AG04450 (cell line): ENCODE results near the gene ADAP2.

DNA sequence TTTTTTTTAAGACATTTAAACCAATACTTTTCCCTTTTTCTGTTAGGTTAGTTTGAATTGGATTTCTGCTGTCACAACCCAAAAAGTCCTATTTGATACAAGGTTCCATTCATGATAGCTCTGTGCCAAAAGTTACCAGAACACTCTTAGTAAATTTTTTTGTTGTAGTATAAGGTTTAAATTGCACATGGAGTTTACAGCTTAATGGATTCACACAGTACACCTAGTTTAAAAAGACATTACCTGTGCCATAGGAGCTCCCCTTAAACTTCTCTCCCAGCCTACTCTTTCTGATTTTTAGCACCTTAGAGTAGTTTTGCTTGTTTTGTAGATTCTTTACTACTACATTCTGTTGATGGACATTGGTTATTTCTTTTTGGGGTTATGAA lies 47.6 kb downstream of the SLC6A4 start:
- CAGE, long polyA plus RNA = no peak

- CAGE, long polyA plus RNA = no peak
- RRBS = 10% methylated on average over 3 of the region's 21 CpGs
These were observed 1.4 kb upstream of the SLC6A4 start for GRCh38 chr17:30236797-30237337.

DNA sequence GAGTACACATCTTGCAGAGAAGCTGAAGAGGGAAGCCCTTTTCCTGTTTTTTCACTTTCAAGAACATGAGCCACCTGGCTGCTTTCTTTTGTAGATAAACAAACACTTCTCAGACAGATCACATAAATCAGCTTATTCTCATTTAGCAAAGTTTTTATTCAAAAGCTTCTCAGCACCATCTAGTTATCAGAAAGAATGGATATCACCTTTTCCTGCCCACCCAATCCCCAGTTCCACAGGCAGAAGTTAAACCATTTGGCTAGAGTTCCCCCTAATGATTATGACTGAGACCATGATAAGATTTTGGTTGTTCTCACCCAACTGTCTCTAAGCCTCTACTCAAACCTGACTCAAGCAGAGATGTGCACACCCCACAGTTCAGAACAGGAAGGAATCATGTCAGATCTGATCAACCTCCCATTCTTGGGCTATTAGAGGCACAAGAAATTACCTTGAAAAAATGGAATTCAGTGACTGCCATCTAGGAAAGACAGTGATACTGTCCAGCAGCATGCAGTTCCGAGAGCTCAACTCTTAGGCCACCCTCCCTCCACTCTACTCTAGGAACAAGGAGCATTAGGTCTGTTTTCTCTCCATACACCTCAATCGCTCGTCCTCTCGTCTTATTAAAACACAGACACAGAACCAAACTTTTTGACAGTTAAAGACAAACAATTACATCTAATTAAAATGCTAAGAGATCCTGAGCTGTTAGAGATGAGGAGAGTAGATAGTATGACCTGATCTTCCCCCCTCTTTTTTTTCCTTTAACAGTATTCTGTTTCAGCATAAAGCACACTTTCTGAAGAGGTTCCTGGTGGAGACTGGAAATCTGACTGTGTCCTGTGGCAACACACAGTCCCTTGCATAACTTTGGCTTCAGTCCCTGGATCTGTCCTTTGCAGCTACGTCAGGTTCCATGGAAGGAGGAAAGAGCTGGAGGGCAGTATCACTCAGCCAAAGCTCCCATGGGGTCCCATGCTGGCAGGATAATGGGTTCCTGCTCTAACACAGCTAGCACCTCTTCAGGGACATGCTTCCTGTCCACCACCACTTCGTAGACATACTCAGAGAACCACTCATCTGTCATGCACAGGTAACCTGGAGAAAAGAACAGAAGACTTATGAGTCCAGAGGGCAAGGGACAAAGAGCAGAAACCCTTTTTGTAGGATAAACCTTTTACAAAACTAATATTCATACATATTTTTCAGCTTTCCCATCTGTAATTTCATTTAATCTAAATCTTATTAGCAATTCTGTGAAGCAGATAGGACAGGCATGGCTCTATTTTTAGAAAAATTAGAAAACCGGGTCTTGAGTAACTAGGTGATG lies 13.0 kb upstream of the SLC6A4 start:
- CAGE, long polyA plus RNA = no peak
- RRBS = no CpG with 5 or more reads among the region's 7 CpGs

DNA sequence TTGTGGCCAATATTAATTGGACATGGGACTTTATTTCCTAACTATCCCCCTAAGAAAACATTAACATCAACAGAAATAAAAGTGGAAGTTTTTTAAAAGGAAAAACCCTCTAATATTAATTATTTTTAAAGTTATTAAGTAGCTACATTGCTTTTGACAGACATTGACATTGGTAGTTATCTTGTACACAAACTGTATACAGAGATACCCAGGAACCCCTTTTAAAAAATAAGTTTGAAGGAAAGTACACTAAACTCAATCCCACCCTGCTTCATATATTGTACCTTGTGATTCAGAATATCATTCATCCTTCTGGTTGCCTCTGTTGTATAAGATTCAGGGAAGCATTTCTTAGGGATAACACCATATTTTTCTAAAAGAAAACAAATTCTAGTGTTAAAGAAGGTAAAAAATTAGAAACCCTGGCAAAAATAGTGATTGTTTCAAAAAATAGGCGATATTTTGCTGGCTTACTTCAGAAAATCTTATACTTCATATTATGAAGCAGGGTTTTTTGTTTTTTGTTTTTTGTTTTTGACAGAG lies 5.1 kb downstream of the BLMH start:
- CAGE, long polyA plus RNA = no peak
- RRBS = no CpG with 5 or more reads among the region's 1 CpG

GRCh38 chr17:30336766-30337105 lies 2.9 kb upstream of the TMIGD1 start:
- CAGE, long polyA plus RNA = no peak
- RRBS = no CpG with 5 or more reads among the region's 3 CpGs

GRCh38 chr17:30422506-30423277 lies 44.0 kb downstream of the CPD start:
- CAGE, long polyA plus RNA = no peak
- RRBS = 100% methylated on average over 1 of the region's 5 CpGs

DNA sequence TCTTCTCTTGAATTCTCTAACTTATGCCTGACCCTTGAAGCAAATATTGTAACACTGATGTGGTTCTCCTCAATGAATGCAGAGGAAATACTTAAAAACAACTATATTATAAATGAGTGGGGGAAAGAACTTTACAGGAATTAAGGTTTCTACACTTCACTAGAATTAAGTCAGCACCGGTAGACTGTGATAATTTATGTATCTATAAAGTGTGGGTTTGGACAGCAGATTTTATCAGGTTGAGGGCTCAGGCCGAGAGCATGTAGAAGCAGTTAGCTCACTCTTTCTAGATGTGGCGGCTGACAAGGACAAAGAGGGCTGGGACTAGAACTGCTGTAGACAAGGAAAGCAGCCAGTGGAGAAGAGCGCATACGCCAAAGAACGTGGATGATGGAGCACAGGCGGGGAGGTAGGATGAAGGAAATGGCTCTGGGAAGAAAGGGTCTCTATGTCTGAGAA lies 566 bp upstream of the GOSR1 start:
- CAGE, long polyA plus RNA = no peak
- RRBS = no CpG with 5 or more reads among the region's 7 CpGs

- CAGE, long polyA plus RNA = no peak
- RRBS = no CpG with 5 or more reads among the region's 20 CpGs
These were observed 157.6 kb downstream of the CRLF3 start for GRCh38 chr17:30666692-30667570.

- CAGE, long polyA plus RNA = no peak
- RRBS = 6% methylated on average over 34 of the region's 58 CpGs
These were observed at the start of gene ADAP2 for GRCh38 chr17:30921464-30922186. Gene ADAP2, plus strand, starts transcription at chr17:30921945.

DNA sequence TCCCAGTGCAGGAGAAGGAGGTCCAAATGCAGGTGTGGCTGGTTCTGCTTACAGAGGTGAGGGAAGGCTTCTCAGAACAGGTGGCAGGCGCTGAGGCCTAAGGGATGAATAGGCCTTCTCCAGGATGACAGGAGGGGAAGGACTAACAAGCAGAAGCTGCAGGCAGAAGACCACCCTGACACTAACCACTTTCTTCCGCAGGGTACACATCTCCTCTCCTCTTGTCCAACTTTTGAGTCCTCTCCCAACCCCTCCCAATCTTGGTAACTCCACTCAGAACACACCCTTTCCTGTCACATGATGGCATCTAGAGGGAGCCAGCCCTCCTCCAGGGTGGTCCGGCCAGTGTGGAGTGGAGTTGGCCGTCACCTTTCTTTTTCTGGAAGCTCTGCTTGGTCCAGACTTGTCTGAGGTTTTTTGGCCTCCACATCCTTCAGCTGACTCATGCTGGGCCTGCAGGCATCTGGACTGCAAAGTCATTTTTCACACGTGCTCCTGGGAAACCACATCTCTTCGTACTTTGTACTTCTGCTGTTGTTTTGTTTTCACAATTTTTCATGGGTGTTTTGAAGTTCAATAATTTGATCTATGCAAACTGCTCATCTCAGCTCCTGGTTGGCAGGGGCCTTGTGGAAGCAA lies 42.7 kb upstream of the NF1 start:
- CAGE, long polyA plus RNA = no peak
- RRBS = no CpG with 5 or more reads among the region's 6 CpGs

- CAGE, long polyA plus RNA = no peak
- RRBS = no CpG with 5 or more reads among the region's 5 CpGs
These were observed 66.9 kb downstream of the OMG start for GRCh38 chr17:31230055-31230570.

DNA sequence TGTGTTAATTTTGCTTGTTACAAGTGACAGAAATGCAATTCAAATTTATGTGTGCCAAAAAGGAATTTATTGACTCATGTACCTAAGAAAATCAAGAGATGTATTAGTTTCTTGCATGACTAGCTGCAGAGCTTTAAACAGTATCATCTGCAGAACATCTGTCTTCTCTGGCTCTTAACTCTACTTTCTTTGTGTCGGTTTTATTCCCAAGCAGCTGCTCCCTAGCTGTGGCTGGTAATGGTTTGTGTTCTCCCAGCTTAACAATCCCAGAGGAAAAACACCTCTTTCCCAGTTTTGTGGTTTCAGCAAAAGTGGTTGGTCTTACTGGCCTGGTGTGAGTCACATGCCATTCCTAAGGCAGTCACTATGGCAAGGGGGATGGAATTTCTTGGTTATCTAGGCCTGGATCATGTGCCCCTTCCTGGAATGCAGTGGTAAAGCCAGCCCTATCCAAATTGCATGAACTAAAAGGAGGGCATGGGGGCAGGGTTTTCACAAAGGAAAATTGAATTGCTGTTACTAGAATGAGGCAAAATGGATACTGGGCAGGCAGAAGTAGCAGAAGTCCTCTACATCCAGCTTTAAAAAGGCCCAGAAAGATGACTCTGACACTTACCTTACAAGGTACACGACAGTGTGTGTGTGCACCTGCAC lies 27.4 kb downstream of the OMG start:
- CAGE, long polyA plus RNA = no peak
- RRBS = no CpG with 5 or more reads among the region's 2 CpGs

DNA sequence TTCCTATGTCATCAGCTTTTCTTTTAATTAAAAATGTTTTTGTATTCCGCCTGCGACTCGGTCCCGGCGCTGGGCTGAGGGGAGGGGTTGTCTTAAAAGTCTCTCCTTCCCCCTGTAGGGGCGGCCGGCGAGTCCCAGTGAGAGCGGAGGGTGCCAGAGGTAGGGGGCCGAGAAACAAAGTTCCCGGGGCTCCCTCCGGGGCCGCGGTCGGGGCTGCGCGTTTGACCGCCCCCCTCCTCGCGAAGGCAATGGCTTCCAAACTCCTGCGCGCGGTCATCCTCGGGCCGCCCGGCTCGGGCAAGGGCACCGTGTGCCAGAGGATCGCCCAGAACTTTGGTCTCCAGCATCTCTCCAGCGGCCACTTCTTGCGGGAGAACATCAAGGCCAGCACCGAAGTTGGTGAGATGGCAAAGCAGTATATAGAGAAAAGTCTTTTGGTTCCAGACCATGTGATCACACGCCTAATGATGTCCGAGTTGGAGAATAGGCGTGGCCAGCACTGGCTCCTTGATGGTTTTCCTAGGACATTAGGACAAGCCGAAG lies 23.9 kb upstream of the EVI2A start:
- CAGE, long polyA plus RNA = no peak
- RRBS = no CpG with 5 or more reads among the region's 36 CpGs

- CAGE, long polyA plus RNA = no peak
- RRBS = no CpG with 5 or more reads among the region's 11 CpGs
These were observed 65.9 kb downstream of the RAB11FIP4 start for GRCh38 chr17:31457175-31458062.

GRCh38 chr17:31489586-31490032 lies 98.1 kb downstream of the RAB11FIP4 start:
- CAGE, long polyA plus RNA = no peak
- RRBS = no CpG with 5 or more reads among the region's 11 CpGs

DNA sequence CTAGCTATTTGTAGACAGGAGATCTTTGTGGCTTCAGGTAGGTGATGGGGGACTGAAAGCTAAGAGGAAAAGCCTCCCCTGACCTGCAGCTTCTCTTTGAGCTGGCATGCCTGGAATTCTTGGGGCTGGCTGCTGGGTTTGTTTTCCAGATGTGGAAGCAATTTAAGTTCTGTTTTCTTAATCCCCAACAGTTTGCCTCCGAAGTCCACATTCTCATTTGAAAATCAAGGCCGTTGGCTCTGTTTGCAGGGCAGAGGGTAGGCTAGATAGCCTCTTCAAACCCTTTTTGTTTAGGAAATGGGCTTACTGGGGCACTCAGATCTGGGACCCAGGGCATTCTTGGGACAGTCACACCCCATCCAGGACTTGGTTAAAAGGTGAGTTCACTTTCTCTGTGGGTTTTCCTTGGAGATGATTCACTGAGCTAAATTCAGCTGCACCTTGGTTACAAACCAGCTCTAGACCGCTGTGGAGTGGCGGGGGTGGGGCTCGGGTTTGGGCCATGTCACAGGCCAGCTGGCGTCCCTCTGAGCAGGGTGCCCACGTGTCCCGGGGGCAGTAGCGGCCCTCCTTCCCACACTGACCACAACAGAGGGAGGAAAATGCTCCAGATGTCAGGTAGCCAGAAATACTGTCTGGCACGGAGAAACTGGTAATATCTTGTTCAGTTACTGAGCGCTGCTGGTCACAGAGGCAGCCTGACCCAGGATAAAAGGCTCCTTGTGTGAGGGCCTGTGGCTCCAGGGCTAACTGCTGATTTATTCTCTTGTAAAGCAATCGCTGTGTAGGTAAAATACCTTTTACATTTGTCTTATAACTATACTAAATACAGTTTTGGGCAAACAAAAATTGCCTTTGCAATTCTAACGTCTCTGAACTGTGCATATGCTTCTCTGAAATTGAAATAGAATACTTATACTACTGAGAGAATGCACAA lies 108.6 kb downstream of the RAB11FIP4 start:
- CAGE, long polyA plus RNA = no peak
- RRBS = no CpG with 5 or more reads among the region's 13 CpGs

DNA sequence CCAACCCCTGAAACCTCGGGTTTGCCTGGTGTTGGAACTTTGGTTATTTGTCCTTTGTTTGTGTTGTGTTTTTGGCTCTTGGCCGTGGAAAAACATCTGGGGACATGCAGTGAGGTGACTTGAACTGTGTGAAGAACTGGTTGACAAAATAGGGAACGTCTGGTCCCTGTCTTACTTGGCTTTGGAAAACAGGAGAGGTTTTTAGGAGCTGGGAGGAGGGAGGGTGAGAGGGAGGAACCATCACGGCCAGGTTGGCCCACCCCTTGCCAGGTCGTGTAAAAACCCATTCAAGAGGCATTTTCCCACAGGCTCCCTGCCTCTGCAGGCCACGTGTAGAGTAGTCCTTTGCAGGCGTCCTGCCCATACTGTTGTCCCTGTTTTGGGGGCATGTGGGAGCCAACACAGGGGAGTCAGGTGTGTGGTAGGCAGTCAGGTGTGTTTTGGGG lies 169.3 kb downstream of the RAB11FIP4 start:
- CAGE, long polyA plus RNA = no peak
- RRBS = no CpG with 5 or more reads among the region's 7 CpGs

DNA sequence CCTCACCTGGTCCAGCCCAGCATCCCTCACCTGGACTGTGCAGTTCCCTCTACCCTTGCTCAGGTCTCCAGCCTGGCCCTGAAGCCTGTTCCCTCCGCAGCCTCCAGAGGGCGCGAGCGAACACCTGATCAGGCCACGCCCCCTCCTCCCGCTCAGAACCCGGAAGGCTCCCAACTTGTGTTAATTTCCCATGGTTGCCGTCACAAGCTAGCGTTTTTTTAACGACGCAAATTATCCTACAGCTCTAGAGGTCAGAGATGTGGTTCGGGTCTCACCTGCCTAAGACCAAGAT lies 59.7 kb downstream of the LRRC37B start:
- CAGE, long polyA plus RNA = no peak
- RRBS = no CpG with 5 or more reads among the region's 12 CpGs

GRCh38 chr17:32127289-32127916 lies 14.9 kb upstream of the RHOT1 start:
- CAGE, long polyA plus RNA = no peak
- RRBS = 3% methylated on average over 13 of the region's 25 CpGs

DNA sequence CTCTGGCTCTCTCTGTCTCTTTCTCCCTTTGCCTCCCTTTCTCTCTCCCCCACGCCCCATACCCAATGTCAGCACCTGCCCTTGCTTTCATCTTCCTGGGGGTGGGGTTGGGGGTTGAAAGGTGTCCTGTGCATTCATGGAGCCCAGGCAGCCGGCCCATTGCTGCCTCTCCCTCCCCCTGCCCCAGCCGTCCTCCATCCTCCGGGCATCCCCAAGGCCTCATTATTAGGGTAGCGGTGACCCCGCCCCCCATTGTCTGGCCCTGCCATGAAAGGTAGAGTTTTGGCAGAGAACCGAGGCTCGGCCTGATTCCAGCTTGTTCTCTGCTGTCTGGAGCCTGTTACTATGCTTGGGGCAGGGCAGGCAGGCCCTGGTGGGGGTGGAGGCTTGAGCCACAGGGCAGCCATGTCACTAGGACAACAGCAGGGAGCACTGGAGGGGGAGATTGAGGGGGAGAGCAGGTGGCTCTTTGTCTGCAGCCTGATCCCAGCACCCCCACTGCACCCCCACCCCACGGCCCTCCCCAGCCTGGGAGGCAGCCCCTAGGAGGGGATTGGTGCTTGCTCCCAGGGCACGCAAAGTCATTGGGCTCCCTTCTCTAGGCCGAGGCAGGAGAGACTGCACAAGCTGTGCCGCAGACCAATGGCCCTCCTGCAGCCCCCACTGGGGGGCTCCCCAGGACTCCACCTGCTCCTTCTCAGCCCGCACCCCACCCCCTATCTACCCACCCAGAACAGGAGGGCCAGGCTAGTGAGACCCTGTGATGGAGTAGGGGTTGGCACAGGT lies 15.4 kb downstream of the RHBDL3 start:
- CAGE, long polyA plus RNA = no peak
- RRBS = no CpG with 5 or more reads among the region's 13 CpGs